ENCODE measurements around the gene ACVR2A.

DNA sequence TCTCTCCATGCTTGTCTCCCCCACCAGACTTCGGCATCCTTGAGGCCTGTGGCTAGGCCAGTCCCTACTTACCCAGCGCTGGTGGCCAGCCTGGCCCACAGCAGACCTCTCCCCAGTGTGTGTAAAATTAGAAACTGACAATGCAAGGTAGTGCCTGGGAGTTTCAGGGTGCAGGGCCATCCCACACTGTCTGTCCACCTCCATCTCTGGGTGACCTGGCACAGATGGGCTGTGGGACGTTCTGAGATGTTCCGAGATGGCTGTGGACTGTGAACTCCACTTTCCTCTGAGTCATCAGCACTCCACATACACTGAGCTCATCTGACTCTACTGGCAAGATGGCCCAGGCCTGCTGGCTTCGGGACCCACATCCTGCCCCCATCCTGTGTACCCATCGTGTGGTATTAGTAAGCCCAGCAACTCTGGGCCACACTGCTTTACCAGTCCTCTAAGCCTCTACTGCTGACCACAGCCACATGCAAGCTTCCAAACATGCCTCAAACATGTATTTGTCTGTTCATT, 124.7 kb upstream of the CXCR4 start:
- PRO-cap, result no peak

DNA sequence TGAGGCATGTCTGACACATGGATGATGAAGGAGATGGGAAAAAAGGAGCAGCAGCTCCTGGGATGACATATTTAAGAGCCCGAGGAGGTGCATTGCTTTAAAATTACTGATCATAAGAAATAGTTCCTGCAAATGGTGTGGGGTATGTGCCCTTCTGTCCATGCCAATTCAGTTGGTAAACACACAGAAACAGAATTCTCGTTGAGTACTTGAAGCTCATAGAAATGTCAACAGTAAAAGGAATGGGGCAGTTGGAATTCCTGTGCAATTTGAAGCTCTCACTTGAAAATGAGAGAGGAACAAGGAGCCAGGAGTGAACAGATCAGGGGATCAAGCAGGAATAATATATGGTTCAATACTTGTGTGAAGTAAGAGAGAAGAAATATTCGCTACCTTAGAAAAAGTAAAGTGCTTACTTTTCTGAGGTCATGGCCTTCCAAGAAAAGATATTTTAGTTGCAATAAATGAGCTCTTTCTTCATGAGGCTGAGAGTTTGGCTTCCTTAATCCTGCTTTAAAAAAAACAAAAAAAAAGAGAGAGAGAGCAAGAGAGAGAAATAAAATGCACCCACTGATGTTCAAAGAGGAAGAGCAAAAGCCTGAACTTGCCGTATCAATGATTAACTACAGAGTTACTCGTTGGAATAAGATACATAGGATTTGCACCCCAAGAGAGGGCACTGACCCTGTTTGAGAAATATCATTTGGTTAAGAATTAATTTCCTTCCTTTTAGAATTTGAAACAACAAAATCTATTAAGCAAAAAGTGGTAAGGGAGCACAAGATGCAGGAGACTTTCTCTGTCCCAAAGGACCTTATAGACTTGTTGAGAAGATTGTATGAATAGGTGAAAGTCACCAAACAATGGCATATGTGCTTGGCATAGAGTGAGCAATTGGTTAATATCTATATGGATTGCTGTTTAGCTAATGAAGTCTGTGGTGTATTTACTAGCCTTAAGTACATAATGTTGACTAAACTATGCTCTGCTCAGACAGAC, 21.7 kb upstream of the HNMT start:
- PRO-cap, result no peak

DNA sequence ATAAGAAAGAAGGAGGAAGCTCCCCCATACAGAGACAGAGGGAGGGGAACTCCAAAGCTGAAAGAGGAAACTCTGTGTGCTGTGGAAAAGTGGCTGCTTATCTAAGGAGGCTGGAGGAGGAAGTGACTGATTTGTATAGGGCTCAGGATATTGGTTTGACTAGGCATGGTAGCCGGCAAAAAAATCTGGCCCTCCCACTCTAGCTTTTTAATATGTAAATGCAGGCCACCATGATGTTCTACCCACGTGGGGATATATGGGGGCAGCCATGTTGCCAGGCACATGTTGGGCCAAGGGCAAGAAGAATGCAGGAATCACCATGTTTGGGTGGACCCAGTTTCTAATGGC, 64.3 kb downstream of the HNMT start:
- PRO-cap, result no peak

DNA sequence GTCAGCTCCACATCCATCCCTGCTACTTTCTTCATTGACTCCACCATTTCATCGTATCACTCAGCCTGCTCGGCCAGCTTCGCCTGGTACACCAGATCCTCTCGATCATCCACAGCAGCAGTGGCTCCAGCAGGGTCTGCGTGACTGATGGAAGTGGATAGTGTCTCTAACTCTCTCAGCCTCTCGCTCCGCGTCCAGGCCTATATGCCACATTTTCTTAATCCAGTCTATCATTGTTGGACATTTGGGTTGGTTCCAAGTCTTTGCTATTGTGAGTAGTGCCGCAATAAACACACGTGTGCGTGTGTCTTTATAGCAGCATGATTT, 212.9 kb upstream of the SPOPL start:
- PRO-cap, result no peak

DNA sequence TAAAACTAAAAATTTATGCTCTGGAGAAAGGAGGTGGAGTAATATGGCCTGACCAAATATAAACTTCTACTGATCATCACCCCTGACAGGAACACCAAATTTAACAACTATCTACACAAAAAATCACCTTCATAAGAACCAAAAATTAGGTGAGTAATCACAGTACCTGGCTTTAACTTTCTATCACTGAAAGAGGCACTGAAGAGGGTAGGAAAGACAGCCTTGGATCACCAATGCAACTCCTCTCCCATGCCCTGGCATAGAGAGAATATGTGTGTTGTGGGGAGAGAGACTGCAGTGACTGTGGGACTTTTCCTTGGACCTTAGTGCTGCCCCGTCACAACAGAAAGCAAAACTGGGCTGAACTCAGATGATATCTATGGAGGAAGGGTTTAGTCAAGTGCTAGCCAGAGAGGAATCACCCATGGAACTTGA, 106.1 kb upstream of the SPOPL start:
- PRO-cap, result no peak

DNA sequence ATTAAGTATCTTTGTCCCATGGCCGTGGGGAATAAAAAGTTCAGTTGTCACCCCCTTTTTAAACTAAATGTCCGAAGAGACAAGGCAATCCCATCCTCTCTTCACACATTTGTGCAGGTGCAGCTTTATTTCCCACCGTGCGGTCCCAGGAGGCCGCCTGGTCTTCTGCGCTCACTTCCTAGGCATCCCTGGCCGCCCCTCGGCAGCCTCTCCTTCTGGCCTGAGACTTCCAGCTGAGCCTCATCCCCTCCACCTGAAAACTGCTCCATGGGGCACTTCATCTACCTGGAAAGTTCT, 588 bp upstream of the SPOPL start:
- PRO-cap, result no peak

GRCh38 chr2:138502800-138503076, 1.2 kb downstream of the SPOPL start:
- PRO-cap, result no peak

DNA sequence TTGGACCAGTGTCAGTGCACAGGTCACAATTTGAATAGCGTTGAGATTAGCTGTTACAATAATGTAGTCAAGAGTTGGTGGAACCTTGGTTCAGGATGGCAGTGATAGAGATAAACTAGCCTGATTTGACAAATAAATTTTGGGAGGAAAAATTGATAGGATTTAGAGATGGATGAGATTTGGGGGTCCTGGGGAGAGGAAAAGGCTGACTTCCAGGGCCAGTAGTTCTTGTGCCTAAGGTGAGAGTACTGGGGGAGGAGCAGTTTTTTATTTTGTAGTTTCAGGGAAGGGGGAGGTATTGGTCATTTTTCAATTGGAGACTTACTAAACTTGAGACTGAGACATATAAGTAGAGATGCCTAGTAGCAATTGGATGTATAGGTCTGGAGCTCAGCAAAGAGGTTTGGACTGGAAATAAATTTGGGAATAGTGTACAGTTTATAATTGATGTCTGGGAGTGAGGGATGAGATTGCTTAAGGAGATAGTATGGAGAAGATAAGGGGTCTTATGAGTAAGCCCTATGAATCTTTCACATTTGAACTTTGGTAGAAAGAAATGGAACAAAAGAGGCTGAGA, 4.9 kb downstream of the SPOPL start:
- PRO-cap, result no peak

DNA sequence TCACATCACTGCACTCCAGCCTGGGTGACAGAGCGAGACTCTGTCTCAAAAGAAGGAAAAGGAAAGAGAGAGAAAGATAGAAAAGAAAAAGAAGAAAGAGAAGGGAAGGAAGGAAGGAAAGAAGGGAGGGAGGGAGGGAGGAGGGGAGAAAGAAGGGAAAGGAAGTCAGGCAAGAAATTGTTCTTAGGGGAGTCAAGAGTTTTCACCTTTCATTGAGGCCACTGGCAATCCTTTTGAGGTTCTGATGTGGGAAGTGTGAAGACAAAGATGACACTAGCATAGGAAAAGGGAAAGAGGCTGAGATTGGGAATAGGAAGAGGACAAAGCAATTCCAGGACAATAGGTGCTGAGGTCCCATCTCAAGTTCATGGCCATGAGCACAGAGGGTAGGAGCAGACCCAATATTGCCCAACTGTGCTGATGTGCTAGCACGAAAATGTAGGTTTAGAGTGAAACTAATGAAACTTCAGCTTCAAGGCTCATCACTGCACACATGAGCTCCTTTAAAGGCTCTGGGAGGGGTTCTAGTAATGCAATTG, 83.2 kb downstream of the SPOPL start:
- PRO-cap, result no peak

- PRO-cap, result no peak
Observed at GRCh38 chr2:142536757-142537246, 340.7 kb upstream of the KYNU start.

- PRO-cap, result no peak
Observed at GRCh38 chr2:142873740-142874995, 3.3 kb upstream of the KYNU start.

DNA sequence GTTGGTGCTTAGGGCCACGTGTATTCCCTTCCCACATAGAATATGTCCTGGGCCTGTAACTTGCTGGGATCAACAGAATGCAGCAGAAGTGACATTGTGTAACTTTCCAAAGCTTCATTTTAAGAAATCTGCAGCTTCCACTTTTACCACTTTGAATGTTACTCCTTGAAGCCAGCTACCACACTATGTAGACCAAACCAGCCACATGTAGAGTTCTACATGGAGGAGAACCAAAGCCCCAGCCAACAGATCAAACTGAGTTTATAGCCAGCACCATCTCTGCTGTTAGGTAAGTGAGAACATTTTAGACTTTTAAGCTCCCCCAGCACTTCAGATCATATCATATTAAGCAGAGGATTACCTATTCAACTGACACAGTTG, 58.4 kb upstream of the ARHGAP15 start:
- PRO-cap, result no peak

DNA sequence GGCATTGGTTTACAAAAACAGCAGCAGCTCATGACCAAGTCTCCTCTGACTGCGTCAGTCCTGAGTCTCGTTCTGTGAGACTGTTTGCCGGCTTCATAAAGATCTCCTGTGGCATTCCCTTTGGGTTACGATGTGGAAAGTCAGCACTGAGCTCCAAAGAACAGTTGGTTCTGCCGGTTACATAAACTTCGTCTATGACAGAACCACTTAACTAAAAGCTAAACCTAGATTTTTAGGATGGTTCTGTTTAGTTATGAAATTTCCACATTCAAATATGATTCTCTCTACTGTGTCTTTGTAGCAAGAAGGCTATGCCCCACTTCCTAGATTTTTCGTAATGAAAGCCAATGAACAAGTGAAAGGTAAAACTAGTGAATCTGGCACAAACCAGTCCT, 487.2 kb downstream of the GTDC1 start:
- PRO-cap, result no peak

- PRO-cap, result no peak
Observed at GRCh38 chr2:144429494-144430222, 90.3 kb downstream of the ZEB2 start.

GRCh38 chr2:144430613-144432027, 88.8 kb downstream of the ZEB2 start:
- PRO-cap, result no peak

GRCh38 chr2:144448366-144449526, 71.2 kb downstream of the ZEB2 start:
- PRO-cap, result no peak

- PRO-cap, result no peak
Observed at GRCh38 chr2:147297688-147298386, 547.0 kb upstream of the ACVR2A start.

- PRO-cap, result bidirectional peak, plus-strand start at chr2:147844732, minus-strand start at chr2:147844200; bidirectional peak, plus-strand start at chr2:147845407, minus-strand start at chr2:147845301
Observed at GRCh38 chr2:147844402-147845346, at the start of gene ACVR2A. ACVR2A (plus strand) TSS chr2:147845029.

- PRO-cap, result no peak
Observed at GRCh38 chr2:148032684-148033178, 11.8 kb downstream of the MBD5 start.

GRCh38 chr2:148553316-148553906, 91.1 kb upstream of the EPC2 start:
- PRO-cap, result no peak